Natural killer cell (primary cell): ENCODE data around the genes SHC2, TPGS1 and PTBP1.

DNA sequence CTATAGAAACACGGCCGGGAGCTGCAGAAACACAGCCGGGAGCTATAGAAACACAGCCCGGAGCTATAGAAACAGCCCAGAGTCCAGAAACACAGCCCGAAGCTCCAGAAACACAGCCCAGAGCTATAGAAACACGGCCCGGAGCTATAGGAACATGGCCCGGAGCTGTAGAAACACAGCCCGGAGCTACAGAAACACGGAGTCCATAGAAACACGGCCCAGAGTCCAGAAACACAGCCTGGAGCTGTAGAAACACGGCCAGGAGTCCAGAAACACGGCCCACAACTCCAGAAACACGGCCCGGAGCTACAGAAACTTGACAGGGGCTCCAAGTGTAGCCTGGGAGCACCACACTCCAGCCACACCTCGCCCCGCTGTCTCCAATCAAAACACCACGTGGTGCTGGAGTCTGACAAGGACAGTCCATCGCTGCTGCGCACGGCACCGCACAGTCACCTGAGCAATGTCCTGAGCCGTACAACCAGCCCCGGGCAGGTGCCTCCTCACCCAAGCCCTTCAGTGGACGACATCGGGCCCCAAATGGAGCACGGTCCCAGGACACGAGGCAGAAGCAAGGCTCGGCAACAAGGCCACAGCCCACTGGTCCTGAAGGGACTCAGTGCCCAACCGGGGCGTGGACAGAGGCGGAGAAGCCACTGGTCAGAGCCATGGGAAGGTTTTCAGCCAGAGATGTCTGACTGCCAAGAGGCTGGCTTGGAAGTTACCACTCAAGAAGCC is 19.5 kb upstream of the PLPP2 start:
- PRO-cap: no peak

DNA sequence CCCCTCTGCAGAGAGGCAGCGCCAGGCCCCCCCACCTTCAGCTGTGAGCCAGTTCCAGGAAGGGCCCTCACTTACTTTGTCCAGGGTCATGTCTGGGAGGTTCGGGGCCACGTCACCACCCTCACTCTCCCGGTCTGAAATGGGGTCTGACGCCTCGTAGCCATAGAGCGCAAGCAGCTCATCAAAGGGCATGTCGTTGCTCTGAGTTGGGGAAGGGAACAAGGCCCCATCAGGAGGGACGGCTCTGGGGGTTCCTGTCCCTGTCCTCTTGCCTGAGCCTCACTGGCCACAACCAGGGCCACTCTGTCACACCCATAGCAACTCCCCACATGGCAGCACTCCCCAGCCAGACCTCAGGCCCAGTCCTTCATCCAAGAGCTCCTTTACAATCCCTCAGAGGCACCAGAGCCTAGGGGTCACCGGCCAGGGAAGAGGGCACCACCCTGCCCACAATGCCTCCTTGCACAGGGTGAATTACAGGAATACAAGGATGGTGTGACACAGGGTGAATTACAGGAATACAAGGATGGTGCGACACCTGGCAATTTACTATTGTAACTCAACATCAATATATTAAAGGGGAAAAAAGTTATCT is 16.7 kb downstream of the MIER2 start:
- PRO-cap: no peak

DNA sequence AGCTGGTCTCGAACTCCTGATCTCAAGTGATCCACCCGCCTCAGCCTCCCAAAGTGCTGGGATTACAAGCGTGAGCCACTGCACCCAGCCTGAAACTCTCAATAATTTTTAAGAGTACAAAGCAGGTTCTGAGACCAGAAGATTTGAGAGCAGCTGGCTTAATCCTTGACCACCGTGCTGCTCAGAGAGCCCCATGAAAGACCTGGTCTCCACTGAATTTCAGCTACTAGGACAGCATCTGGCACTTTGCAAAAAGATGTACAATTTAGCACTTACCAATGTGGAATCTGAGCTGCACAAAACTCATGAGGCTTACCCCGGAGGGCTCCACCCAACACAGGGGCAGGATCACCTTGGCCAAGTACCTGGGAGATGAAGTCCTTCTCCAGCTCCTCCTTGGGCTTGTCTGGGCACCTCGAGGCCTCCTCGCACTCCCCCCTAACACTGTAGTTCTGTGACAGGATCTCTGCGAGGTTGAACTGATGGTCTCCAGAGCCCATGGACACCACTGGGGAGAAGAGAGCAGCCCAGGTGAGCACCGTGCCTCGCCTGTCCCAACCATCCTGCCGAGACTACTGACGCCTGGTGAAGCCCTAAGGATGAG is 10.5 kb downstream of the MIER2 start:
- PRO-cap: no peak

GRCh38 chr19:342477-343074 is 2.0 kb downstream of the MIER2 start:
- PRO-cap: no peak

DNA sequence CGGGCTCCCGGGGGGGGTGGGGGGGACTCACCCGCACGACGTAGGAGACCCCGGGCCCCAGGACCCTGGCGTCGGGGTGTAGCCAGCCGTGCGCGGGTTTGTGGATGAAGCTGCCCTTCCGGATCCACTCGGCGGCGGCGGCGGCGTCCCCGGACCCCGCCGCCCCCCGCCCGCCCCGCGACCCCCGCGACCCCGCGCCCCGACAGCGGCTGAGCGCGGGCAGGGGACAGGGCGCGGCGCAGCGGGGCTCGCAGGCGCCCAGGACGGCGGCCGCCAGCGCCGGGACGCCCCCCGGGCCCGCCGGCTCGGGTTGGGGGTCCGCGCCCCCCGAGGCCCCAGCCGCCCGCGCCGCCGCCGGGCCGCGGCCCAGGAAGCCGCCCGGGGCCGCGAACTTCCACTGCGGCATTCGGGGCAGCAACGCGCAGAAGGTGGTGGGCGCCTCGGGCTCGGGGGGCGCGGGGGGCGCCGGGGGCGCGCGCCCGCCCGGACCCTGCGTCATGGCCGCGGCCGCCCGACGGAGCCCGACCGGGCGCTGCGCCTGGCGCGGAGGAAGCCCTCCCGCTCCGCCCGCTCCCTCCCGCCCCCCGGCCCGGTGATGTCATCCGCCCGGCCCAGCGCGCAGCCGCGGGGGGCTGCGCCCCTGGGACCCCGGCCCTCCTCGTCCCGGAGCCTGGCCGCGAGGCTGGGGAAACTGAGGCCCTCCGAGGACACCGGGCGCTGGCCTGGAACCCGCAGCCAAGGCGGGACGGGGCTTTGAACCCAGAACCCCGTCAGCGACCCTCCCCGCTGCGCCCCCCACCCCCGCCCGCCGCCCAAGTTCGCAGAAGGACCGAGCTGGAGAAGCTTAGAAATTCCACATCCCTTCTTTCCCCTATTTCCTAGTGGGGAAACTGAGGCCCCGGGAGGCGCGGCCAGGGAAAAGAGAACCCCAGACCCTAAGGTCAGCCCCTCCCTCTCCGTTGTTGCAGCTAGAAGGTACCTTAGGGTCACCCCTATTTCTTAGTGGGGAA is at the start of gene SHC2:
Gene SHC2, minus strand, starts transcription at position 536 of the 1,010 bp plus-strand sequence.
- PRO-cap: no peak

DNA sequence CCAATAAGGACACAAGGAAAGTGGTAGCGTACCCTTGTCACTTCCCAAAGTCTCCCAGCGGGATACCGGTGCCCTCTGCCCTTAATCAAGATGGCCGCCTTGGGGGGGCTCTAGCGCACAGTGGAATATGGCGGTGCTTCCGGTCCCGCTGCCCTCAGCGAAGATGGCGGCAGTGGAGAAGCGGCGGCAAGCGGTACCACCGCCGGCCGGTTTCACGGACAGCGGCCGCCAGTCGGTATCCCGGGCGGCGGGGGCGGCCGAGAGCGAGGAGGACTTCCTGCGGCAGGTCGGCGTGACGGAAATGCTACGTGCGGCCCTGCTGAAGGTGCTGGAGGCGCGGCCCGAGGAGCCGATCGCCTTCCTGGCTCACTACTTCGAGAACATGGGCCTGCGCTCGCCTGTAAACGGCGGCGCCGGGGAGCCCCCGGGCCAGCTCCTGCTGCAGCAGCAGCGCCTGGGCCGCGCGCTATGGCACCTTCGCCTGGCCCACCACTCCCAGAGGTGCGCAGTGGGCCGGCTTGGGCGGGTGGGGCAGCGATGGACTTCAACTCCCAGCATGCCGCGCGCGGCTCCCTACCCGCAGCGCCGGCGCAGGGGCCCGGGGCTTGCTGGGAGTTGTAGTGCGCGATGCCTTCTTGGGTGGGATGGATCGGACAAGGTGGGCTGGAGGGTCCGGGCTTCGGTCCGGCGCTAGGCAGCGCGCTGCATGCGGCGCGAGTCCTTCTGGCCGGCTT is at the start of gene TPGS1:
Gene TPGS1, plus strand, starts transcription at position 154 of the 734 bp plus-strand sequence.
- PRO-cap: unidirectional peak, plus-strand start at position 157 of the sequence

- PRO-cap: no peak
Measured at GRCh38 chr19:583858-585093, 5.4 kb upstream of the HCN2 start.

DNA sequence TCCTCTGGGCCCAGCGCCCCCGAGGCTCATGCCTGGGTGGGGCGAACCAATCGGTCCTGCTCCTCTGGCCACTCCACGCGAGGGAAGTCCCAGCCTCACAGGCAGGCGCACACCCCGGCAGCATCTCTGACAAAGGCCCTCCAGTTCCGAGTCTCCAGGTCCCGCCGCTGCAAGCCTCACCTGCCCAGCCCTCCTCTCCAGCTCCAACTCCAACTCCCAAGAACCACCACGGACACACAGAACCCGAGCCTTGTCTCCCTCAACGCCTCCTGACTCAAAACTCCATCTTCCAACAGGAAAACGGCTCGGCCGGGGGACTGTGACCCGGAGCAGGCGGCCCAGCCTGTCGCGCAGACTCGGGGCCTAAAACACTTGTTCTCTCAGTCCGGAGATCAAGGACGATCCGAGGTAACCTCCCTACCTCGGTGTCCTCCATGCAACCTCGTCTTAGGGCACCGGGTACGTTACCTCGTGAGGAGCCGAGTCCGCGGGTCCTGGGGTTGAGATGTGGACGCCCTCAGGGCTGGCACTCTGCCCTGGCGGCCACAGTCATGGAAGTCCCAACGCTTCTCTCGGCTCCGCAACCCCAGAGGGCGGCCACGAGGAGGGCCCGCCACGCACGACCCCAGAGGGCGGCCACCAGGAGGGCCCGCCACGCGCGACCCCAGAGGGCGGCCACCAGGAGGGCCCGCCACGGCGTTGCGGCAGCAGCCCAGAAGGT is 6.6 kb downstream of the FGF22 start:
- PRO-cap: no peak

- PRO-cap: no peak
Measured at GRCh38 chr19:676769-677047, 516 bp downstream of the FSTL3 start.

- PRO-cap: no peak
Measured at GRCh38 chr19:718813-719713, 10.3 kb downstream of the PALM start.

GRCh38 chr19:726782-727425 is 18.2 kb downstream of the PALM start:
- PRO-cap: no peak

DNA sequence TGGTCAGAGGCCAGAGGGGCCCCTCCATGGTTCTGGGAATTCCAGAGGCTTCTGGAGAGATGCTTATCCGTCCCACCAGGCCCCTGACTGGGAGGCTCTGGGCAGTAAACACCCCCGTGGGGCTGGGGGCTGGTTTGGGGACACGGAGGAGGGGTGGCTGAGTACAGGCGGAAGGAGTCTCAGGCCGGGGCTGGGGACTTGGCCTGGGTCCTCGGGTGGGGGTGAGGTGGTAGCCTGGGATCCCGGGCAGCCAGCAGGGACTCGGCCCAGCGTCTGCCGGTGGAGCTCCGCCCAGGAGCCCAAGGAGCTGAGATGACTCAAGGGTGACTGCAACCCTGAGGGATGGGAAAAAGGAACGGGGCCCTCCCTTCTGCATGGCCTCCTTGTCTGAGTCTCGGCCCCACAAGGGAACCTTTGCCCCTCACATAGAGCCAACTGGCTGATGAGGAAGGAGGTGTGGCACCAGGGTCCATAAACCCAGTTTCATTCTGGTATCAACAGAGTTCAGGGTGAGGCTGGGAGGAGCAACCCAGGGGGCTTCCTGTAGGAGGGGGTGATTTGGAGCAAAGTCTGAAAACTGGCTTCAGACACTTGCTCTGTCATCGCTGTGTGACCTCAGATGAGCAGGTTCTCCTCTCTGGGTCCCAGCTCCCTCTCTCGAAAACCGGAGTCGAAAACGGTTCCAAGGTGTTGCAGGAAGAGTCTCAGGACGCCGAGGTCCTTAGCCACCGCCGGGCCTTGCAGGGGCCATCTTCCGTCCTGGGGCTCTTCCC is 768 bp downstream of the MISP start:
- PRO-cap: no peak

DNA sequence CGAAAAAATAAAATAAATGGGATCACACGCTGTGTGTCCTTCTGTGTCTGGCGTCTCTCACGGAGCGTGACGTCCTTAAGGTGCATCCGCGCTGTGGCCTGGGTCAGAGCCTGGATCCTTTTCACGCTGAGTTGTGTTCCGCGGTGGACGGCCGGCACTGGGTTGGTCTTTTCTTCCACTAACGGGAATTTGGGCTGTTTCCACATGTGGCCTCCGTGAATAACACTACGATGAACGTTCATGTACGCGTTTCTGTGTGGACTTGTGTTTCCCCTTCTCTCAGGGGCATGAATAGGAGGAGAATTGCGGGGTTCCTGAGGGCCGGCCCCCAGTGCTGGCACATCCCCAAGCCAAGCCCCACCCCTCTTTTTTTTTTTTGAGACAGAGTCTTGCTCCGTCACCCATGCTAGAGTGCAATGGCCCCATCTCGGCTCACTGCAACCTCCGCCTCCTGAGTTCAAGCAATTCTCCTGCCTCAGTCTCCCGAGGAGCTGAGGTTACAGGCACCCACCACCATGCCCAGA is 6.2 kb upstream of the PTBP1 start:
- PRO-cap: no peak

DNA sequence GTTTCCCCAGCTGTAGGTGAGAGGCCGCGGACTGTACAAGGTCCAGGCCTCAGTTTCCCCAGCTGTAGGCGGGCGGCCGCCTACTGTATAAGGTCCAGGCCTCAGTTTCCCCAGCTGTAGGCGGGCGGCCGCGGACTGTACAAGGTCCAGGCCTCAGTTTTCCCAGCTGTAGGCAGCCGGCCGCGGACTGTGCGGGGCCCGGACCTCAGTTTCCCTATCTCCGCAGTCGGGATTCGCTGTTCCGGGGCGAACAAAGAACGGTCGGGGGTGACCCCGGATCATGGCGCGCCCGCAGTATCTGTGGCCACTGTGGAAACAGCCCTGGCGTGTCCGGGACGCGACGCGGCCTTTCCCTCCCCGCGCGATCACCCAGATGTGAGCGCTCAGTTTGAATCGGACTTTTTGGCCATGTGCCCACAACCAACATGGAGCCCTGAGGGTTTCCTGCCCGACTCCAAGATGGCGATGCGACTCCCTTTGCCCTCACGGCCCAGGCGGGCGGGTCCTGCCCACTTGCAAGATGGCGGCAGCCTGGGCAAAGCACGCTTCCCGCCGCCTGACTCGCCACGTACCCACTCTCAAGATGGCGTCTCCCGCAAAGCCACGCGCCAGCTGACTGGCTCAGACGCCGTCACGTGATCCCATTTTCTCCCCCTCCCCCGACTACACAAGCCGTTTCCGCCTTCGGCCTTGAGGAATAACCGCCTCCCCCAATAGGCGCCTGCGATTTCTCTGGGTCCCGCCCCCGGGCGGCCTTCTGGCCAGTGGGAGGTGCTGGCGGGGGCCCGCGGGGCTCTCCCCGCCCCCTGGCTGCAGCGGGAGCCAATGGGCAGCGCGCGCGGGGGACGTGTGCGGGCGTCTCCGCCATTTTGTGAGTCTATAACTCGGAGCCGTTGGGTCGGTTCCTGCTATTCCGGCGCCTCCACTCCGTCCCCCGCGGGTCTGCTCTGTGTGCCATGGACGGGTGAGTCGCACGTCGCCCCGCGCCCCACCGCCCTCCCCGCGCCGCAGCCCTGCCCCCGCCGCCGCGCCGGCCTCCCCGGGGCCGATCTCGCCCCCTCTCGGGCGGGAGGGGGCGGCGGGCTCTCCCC is at the start of gene PTBP1:
Gene PTBP1, plus strand, starts transcription at position 911 of the 1,091 bp plus-strand sequence.
- PRO-cap: unidirectional peak, minus-strand start at position 375 of the sequence; unidirectional peak, plus-strand start at position 911 of the sequence

DNA sequence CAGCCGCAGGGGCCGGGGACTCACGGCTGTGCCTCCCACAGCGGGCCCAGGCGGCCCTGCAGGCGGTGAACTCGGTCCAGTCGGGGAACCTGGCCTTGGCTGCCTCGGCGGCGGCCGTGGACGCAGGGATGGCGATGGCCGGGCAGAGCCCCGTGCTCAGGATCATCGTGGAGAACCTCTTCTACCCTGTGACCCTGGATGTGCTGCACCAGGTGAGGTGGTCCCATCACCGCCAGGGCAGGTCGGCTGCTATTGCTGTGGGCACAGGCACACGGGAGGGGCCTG is 7.2 kb downstream of the PTBP1 start:
- PRO-cap: no peak

DNA sequence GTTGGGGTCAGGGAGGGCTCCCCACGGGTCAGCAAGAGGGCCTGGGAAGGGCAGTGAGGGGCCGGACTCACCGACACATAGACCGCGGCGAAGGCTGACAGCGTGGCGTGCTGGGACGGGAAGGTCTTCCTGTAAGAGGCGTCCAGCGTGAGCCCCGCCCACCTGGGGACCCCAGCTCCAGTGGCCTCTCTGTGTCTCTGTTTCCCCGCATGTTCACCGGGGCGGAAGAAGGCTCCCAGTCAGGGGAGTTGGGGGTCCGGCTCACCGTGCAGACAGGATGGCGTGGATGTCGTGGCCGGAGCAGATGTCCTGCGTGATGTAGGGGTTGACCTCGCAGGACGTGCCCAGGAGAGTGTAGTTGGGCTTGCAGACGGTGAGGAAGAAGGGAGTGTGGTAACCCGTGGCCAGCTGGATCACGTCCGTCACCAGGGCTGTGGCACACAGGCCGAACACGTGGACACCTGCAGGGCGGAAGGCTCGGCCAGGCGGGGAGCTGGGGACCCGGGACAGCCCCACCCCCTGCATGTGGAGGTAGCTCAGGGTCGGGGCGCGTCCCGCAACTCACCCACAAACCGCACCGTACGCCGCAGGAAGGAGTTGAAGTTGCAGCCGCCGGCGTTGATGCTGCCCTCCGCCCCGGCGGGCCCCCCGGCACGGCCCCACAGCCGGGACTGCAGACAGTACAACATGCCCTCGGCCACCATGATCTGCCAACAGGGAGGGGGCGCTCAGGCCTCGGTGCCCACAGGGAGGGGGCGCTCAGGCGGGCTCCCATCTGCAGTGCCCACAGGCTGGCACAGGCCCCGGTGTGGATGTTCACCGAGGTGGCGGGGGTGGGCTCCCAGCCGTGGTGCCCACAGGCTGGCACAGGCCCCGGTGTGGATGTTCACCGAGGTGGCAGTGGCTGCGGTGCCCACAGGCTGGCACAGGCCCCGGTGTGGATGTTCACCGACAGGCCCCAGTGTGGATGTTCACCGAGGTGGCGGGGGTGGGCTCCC is 6.8 kb downstream of the PLPPR3 start:
- PRO-cap: no peak

GRCh38 chr19:848515-849053 is 3.5 kb upstream of the ELANE start:
- PRO-cap: no peak

DNA sequence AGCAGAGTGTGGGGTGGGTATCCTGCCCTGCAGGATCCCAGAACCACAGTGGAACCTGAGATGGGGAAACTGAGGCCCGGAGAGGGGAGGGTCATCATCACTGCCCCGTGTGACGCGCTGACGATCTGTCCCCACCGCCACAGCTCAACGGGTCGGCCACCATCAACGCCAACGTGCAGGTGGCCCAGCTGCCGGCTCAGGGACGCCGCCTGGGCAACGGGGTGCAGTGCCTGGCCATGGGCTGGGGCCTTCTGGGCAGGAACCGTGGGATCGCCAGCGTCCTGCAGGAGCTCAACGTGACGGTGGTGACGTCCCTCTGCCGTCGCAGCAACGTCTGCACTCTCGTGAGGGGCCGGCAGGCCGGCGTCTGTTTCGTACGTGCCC is 3.3 kb downstream of the ELANE start:
- PRO-cap: no peak

DNA sequence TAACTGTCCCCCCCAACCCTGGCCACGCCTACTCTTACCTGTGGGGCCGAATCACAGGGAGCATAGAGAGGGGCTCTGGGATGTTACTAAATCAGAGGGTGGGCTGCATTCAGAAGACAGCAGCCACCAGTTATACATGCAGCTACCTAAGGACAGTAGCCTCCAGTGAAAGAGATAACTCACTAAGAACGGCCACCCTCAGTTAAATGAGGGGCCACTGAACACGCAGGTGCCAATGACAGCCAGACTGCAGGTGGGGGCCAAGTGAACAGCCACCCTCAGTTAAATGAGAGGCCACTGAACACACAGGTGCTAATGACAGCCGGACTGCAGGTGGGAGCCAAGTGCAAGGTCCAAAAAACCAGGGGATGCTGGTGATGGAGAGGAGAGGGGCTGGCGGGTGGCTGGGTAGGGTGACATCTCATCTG is 3.8 kb downstream of the MED16 start:
- PRO-cap: no peak

GRCh38 chr19:903066-903579 is 9.9 kb downstream of the R3HDM4 start:
- PRO-cap: no peak